ENCODE data around the genes PSMB5 and DCAF11.

DNA sequence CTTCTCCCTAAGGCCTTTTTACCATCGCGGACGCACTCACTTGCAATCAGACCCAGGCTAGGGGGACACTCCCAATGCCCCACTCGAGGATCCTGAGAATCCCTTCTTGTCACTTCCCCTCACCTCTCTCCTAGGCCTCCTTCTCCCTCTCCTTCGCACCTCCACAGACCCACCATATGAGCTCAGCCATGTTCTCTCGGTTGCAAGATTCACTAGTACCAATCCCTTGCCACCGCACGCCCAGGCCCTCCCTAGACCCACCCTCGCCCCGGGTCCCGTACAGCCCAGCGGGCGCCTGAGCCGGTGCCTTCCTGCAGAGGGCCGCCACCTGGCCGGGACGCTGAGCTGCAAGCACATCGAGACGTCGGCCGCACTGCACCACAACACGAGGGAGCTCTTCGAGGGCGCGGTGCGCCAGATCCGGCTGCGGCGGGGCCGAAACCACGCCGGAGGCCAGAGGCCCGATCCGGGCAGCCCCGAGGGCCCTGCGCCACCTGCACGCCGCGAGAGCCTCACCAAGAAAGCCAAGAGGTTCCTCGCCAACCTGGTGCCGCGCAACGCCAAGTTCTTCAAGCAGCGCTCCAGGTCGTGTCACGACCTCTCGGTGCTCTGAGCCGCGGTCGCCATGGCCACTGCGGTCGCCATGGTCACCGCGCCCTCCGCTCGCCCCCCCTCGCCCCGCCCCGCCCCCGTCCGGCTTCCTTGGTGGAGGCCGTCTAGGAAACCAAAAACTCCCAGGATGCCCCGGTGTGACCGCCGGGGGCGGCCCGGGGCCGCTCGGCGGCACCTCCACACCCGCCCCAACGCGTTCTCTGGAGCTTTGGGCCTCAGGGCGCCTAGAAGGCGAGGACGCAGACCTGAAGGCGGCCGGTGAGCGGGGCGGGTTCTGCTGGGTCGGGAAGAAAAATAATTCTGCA lies 3.5 kb downstream of the REM2 start:
- PRO-cap, result unidirectional peak, plus-strand start at position 737 of the sequence
- RAMPAGE, long total RNA, 2 experiments, result no peak in any of the 2 experiments

DNA sequence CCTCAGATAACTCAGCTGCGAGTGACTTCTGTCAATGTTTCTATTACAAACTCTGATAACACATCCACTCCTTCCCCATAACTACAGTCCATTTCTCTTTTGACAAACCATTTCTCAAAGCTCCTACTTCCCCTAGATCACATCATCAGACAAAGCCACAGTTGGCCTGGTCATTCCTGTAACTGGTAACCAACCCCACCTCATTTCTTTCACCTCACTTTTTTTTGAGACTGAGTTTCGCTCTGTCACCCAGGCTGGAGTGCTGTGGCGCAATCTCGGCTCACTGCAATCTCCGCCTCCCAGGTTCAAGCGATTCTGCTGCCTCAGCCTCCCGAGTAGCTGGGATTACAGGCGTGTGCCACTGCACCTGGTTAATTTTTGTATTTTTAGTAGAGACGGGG lies 5.1 kb downstream of the HAUS4 start:
- PRO-cap, result no peak
- RAMPAGE, long total RNA, 2 experiments, result no peak in any of the 2 experiments

GRCh38 chr14:23034315-23035390 lies at the start of gene PSMB5:
TSS of gene PSMB5 (minus strand) at chr14:23034900.
- PRO-cap, result unidirectional peak, minus-strand start at chr14:23034881
- RAMPAGE, long total RNA, 2 experiments, result start-site peak on the minus strand in 2 of 2 experiments, at chr14:23034884-23034896 at its widest, 364 to 651 reads per replicate

- PRO-cap, result no peak
- RAMPAGE, long total RNA, 2 experiments, result no peak in any of the 2 experiments
Observed at GRCh38 chr14:23089763-23090253, 5.1 kb downstream of the ACIN1 start.

GRCh38 chr14:23091434-23092370 lies 3.2 kb downstream of the ACIN1 start:
- PRO-cap, result no peak
- RAMPAGE, long total RNA, 2 experiments, result no peak in any of the 2 experiments

GRCh38 chr14:23126330-23127306 lies 7.6 kb upstream of the CEBPE start:
- PRO-cap, result no peak
- RAMPAGE, long total RNA, 2 experiments, result no peak in any of the 2 experiments

DNA sequence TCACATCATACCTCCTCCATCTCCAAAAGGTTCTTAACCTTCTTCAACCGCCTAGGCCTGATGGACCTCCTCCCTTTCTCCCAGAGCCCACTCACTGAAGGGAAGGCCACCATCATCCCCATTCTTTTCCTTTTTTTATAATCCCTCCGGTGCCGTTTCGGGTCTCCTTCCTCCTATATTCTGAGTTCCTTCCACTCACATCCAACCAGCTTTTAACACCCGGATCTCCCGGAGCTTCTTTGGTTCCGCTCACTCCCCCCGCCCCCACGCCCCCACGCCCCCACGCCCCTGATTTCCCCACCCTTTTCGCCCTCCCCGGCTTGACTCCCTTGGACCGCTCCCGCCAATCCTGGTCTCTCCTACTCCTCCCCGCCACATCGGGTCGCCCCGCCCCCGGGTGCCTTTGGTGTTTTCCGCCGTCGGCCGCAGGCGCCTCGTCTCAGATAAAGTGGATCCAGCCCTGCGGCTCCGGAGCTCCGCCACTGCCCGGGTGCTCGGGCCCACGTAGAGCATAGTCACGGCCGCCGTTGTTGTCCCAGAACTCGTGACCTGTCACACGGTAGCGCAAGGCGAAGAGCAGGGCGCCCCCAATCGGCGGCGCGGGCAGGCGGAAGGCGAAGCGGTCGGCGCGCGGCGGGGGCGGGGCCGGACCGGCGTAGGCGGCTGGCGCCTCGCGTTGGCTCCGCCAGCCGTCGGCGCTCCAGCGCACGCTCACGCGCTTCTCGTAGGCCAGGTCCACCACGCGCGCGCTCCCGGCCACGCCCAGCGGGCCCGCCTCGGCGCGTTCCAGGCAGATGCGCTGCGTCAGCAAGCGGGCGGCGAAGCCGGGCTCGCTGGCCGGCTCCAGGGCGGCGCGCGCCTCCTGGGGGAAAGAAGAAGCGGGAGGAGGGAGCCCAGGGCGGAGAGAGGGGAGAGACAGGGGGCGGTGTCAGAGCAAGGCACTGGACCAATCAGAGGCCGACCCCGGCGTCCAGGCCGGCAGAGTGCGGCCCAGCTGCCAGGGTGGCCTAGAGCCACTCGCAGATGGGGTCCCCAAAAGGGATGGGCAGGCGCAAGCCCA lies 1.3 kb downstream of the PPP1R3E start:
- PRO-cap, result bidirectional peak, plus-strand start at position 377 of the sequence, minus-strand start at position 214 of the sequence; bidirectional peak, plus-strand start at position 810 of the sequence, minus-strand start at position 544 of the sequence
- RAMPAGE, long total RNA, 2 experiments, result no peak in any of the 2 experiments

DNA sequence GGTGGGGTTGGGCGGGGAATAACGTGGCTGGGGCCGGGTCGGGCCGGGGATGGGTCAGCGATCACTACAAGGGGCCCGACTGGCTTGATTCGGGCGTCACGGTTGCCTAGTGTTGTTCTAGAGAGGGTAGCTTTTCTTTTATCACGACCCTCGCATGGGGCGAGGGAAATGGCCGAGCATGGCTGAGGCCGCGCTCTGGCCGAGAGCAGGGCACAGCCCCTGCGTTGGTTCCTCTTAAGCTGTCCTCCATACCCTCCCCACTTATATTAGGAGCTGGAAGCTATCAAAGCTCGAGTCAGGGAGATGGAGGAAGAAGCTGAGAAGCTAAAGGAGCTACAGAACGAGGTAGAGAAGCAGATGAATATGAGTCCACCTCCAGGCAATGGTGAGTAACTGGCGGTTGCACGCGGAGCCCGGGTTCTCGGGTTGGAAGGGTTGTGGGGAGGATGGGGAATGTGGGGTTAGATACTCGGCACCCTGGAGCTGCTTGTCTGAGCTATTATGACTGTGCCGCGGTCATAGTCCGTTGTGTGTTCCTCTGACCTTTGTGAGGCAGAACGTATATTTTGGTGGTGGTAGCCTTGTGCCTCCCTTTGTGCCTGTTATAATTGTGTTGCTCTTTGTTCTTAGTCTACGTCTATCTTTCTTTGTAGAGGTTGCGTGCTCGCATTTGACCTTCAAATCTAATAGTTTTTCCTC lies 803 bp downstream of the PABPN1 start:
- PRO-cap, result bidirectional peak, plus-strand start at position 57 of the sequence, minus-strand start outside the sequence
- RAMPAGE, long total RNA, 2 experiments, result no peak in any of the 2 experiments

- PRO-cap, result no peak
- RAMPAGE, long total RNA, 2 experiments, result no peak in any of the 2 experiments
Observed at GRCh38 chr14:23346601-23347057, 6.1 kb downstream of the SLC22A17 start.

- PRO-cap, result no peak
- RAMPAGE, long total RNA, 2 experiments, result no peak in any of the 2 experiments
Observed at GRCh38 chr14:23378141-23379043, 1.5 kb downstream of the CMTM5 start.

DNA sequence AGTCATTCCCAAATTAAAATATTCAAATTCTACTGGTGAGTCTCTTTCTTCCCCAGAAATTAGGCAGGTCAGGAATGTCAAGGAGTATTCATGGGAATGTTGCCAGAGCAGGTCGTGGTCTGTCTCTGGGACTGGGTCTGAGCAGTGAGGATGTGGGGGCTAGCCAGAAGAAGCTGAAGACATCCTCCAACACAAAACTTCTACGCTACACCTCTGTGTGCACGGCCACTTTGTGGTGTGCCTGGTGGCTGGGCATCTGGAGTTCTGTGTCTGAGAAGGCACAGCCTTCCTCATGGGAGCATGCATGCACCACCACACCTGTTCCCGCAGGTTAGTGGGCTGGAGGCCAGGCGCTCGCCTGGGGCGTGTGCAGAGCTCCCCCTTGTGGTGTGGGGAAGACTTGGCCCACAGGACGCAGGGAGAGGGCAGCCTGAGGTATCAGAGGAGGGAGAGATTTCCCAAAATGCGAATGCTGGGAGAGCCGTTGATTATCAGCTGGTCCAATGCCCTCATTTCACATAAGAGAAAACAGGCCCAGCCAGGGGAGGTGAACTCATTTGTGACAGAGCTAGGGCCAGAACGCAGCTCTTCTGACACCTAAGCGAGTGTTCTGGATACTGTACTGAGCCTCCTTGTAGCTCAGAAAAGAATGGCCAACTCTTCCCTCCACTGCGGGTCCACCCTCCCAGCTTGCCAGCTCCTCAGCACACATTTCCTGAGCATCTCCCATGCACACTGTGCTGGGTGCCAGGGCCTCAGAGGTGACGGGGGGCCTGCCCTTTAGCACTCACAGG lies 3.1 kb downstream of the CMTM5 start:
- PRO-cap, result no peak
- RAMPAGE, long total RNA, 2 experiments, result no peak in any of the 2 experiments

GRCh38 chr14:23423676-23424274 lies 11.7 kb downstream of the MYH7 start:
- PRO-cap, result no peak
- RAMPAGE, long total RNA, 2 experiments, result no peak in any of the 2 experiments

GRCh38 chr14:23524809-23525381 lies 26.7 kb downstream of the ZFHX2 start:
- PRO-cap, result no peak
- RAMPAGE, long total RNA, 2 experiments, result no peak in any of the 2 experiments

GRCh38 chr14:23613526-23613812 lies 22.7 kb upstream of the DHRS2 start:
- PRO-cap, result no peak
- RAMPAGE, long total RNA, 2 experiments, result no peak in any of the 2 experiments

DNA sequence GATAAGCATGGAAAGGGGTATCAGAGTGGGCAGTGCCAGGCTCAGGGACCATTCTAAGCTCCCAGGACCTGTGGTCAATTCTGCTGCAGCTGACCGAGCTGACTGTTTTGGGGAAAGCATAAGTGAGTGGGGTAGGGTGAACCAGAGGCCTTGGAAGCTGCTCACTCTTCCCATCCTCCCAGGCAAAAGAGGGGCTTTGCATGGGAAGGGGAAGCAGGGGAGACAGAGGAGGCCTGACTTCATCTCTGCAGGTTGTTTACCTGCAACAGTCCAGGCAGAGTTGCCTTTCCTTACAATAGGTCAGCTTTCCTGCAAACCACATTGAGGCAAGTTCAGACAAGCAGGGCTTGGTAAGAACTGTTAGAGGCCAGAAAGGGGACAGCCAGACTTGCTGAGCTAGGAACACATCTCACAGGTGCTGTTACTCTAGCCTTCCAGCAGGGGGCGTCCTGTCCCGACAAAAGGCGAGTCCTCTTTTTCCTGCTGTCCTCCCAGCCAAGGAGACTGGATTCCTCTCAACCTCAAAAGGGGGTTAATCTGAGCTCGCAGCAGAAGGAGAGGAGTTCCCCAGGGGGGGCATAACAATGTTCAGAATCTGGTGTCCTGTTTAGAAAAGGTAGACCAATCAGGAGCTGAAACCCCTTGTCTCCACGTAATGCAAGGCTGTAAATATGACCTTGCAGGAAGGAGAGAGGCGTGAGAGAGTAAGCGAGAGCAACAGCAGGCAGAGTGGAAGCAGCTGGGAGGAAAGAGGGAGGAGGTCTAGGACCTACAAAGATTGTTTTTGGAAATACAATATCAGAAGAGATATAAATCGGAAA lies 4.3 kb upstream of the DHRS2 start:
- PRO-cap, result no peak
- RAMPAGE, long total RNA, 2 experiments, result no peak in any of the 2 experiments

DNA sequence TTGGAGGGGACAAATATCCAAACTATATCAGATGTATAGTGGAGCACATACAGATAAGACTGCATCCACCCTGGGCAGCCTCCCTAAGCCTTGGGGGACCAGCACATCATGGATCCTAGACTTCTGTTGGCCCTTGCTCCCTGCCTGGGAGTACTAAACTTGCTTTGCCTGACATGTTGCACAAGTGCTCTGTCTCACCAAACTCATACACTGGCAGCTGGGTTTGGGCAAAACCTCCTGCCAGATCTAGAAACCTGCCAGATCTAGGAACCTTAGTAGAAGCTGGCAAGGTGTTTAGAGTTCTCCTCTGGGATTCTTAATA lies 18.4 kb upstream of the DHRS4 start:
- PRO-cap, result unidirectional peak, minus-strand start at position 145 of the sequence
- RAMPAGE, long total RNA, 2 experiments, result no peak in any of the 2 experiments

GRCh38 chr14:24114548-24115096 lies at the start of gene DCAF11:
TSS of gene DCAF11 (plus strand) at chr14:24114777.
- PRO-cap, result bidirectional peak, plus-strand start at chr14:24114861, minus-strand start at chr14:24114568; bidirectional peak, plus-strand start at chr14:24115326, minus-strand start at chr14:24115020
- RAMPAGE, long total RNA, 2 experiments, result start-site peak on the plus strand in 2 of 2 experiments, at chr14:24114747-24114840 at its widest, 31 to 69 reads per replicate; start-site peak on the minus strand in 1 of 2 experiments, at chr14:24114936-24115026 at its widest, 9 to 13 reads per replicate

GRCh38 chr14:24123463-24124105 lies 6.9 kb upstream of the FITM1 start:
- PRO-cap, result no peak
- RAMPAGE, long total RNA, 2 experiments, result no peak in any of the 2 experiments

GRCh38 chr14:24161886-24162515 lies 936 bp downstream of the IRF9 start:
- PRO-cap, result no peak
- RAMPAGE, long total RNA, 2 experiments, result no peak in any of the 2 experiments

- PRO-cap, result no peak
- RAMPAGE, long total RNA, 2 experiments, result no peak in any of the 2 experiments
Observed at GRCh38 chr14:24164134-24164360, 3.0 kb downstream of the IRF9 start.

All from lower leg skin (tissue), 2 donors.